ENCODE measurements around a stretch of chr10.

GRCh38 chr10:50418823-50419120 lies 167.5 kb upstream of the ASAH2 start:
- PRO-cap, result no peak

- PRO-cap, result no peak
Observed at GRCh38 chr10:50420229-50420617, 168.9 kb upstream of the ASAH2 start.

GRCh38 chr10:50635152-50635463 lies 11.4 kb upstream of the SGMS1 start:
- PRO-cap, result no peak

- PRO-cap, result no peak
Observed at GRCh38 chr10:50866307-50866676, 19.1 kb downstream of the A1CF start.

DNA sequence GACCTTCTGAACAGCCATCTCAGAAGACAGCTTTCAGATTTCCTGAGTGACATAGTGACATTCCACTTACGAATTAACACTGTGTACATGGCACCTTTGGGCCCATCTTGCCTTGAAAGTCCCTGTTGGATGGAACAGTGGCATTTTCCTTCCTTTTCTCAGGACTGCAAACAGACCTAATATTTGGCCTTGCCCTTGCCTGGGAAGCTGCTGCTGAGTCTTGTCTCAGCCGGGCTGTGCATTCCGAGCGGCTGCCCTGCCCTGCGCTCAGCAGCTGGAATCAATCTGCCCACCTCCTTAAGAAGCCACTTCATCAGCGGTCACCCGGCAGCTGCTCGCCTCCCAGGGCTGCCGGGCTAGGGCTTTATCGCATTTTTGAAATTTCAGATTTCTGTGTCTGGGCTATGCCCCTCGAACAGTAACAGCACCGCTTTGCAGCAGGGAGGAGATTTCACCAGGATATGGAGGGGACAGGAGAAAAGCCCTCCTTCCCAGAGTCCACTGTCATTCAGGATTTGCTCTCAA lies 81.0 kb upstream of the PRKG1 start:
- PRO-cap, result no peak

DNA sequence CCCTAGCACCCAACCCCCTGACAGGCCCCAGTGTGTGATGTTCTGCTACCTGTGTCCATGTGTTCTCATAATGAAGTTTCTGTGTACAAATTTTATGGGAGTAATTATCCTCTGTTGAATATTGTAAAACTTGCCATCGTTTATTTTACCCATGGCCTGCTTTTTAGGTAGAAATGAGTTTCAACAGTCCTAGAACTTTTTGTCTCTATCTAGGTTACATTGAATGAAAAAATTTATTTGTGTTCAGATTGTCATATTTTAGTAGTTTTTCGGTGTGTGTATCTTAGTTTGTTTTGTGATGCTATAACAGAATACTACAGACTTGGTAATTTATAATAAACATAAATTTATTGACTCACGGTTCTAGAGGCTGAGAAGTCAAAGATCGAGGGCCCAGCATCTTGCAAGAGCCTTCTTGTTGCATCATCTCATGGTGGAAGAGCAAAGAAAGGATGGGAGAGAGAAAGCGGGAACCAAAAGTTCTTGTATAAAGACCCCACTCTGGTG lies 120.2 kb downstream of the PRKG1 start:
- PRO-cap, result no peak

GRCh38 chr10:51606642-51607244 lies 92.7 kb downstream of the CSTF2T start:
- PRO-cap, result no peak

DNA sequence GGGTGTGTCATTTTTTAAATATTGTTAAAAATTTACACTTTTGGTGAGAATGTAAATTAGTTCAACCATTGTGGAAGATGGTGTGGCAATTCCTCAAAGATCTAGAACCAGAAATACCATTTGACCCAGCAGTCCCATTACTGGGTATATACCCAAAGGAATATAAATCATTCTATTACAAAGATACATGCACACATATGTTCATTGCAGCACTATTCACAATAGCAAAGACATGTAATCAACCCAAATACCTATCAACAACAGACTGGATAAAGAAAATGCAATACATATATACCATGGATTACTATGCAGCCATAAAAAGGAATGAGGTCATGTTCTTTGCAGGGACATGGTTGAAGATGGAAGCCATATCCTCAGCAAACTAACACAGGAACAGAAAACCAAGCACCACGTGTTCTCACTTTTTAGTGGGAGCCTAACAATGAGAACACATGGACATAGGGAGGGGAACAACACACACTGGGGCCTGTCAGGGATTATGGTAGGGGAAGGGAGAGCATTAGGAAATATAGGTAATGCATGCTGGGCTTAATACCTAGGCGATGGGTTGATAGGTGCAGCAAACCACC lies 90.0 kb downstream of the CSTF2T start:
- PRO-cap, result no peak

GRCh38 chr10:51649297-51649691 lies 50.1 kb downstream of the CSTF2T start:
- PRO-cap, result no peak

DNA sequence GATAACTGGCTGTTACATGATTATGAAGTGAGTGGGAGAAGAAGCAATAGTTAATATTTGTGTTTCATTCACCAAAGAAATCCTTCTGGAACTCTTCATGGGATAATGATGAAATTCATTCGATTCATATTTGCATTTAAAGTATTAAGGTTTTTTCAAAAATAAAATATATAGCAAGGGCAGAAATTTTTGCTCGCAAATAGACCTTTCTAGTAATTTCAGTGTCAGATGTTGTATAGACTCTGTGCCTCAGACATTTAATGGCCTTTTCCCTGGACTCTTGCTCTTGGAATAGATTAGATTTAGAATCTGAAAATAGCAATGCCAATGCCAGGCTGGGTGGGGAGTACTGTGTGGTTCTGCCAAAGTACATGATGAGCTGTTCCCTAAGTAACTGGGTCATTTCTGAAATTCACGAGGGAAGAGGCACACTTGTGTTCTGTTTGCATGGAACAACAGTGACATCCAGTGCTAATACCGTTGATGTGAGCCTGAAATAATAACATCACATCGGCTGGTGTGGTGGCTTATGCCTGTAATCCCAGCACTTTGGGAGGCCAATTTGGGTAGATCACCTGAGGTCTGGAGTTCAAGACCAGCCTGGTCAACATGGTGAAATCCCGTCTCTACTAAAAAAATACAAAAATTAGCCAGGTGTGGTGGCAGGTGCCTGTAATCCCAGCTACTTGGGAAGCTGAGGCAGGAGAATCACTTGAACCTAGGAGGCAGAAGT lies 119.1 kb downstream of the MBL2 start:
- PRO-cap, result no peak

- PRO-cap, result no peak
Observed at GRCh38 chr10:52763163-52763692, 9.4 kb downstream of the MBL2 start.

GRCh38 chr10:58266748-58267823 lies 608 bp downstream of the IPMK start:
- PRO-cap, result bidirectional peak, plus-strand start at chr10:58267195, minus-strand start at chr10:58266981

GRCh38 chr10:58282180-58283054 lies 13.5 kb downstream of the CISD1 start:
- PRO-cap, result no peak

DNA sequence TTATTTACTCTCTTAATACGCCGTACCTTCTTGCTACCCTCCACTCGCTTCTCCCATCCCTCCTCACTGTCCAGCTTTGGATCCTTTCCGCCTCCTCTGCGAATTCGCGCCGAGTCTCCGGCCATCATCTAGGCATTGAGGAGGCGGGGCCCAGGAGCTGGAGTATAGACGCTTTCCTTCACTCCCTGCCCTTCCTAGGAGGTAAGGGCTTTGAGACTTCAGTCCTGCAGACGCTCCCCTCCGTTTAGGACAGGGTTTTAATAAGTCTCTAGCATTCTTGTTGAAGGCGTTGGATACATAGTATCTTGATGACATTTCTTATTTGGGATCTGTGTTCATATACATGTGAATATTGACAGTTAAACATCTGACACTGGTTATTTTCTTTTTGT lies 604 bp downstream of the TFAM start:
- PRO-cap, result no peak

GRCh38 chr10:58533598-58534646 lies 21.2 kb downstream of the BICC1 start:
- PRO-cap, result no peak

- PRO-cap, result no peak
Observed at GRCh38 chr10:59137797-59138383, 38.6 kb upstream of the PHYHIPL start.

- PRO-cap, result no peak
Observed at GRCh38 chr10:59177426-59177770, 955 bp downstream of the PHYHIPL start.

- PRO-cap, result no peak
Observed at GRCh38 chr10:59361613-59362050, 717 bp downstream of the FAM13C start.

- PRO-cap, result no peak
Observed at GRCh38 chr10:59750479-59751078, 2.7 kb downstream of the MRLN start.

- PRO-cap, result no peak
Observed at GRCh38 chr10:59801297-59801932, 48.2 kb upstream of the MRLN start.